Cerebellum (tissue), 5 donors: Measurements from ENCODE around the genes SLC28A3 and ISCA1.

GRCh38 chr9:83979294-83980046 is 545 bp downstream of the HNRNPK start:
- PRO-cap, 3 experiments: peak in 3 of 3 experiments; most common plus-strand start chr9:83979743 (in 2); most common minus-strand start chr9:83979621 (in 3)
- RAMPAGE, long total RNA: no peak

GRCh38 chr9:84166901-84167378 is 173.6 kb downstream of the SLC28A3 start:
- PRO-cap, 3 experiments: no peak in any of the 3 experiments
- RAMPAGE, long total RNA: no peak

DNA sequence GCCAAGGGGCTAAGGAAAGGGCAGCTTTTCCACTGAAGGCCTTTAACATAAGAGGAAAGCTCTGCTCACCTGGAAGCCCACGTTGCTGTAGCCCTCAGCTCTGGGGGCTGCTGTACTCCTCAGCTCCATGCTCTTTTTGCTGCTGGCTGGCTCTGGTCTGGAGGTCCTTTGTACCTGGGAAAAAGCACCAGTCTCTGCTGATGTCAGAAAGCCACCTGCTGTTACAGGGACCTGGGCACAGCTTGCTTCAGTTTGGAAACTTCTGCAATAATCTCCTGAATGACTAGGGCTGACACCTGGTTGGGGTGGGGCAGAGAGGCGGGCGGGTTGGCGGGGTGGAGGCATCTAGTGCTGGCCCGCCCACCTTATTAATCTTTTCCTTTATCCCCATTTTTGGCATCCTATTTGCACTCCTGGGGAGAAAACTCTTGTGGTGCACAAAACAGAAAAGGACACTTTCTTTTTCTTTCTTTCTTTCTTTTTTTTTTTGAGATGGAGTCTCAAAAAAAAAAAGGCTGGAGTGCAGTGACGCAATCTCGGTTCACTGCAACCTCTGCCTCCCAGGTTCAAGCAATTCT is at the start of gene SLC28A3:
Gene SLC28A3 (minus strand): TSS at position 254 of the 578 bp plus-strand sequence.
- PRO-cap, 3 experiments: no peak in any of the 3 experiments
- RAMPAGE, long total RNA: no peak

- PRO-cap, 3 experiments: no peak in any of the 3 experiments
- RAMPAGE, long total RNA: no peak
Observed at GRCh38 chr9:84535870-84536309, 133.6 kb upstream of the NTRK2 start.

- PRO-cap, 3 experiments: no peak in any of the 3 experiments
- RAMPAGE, long total RNA: no peak
Observed at GRCh38 chr9:84851908-84852340, 182.4 kb downstream of the NTRK2 start.

DNA sequence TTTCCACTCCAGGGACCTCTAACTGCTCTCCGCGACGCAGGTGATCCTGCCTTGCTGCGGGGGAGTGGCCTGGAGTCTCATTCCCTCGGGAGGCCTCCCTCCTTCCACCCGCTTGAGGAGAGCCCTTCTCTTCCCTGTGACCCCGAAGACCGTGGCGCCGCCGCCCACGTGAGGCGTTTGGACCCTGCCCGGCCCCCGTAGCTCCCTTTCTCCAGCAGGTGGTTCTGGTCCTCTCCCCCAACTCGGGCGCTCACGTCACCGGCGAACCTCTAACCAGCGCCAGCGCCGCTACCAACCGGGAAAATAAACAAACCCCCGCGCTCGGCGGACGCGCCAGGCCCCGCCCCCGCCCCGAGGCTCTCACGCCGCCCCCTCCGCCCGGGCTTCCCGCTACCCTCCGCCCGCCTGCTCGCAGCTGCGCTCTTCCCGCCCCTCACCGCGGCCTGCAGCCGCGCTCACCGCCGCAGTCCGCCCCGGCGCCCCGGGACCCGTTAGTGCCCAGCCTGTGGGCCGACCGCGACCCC is 63.2 kb upstream of the AGTPBP1 start:
- PRO-cap, 3 experiments: peak in 2 of 3 experiments; most common plus-strand start position 272 of the sequence (in 1); most common minus-strand start position 166 of the sequence (in 2)
- RAMPAGE, long total RNA: no peak

DNA sequence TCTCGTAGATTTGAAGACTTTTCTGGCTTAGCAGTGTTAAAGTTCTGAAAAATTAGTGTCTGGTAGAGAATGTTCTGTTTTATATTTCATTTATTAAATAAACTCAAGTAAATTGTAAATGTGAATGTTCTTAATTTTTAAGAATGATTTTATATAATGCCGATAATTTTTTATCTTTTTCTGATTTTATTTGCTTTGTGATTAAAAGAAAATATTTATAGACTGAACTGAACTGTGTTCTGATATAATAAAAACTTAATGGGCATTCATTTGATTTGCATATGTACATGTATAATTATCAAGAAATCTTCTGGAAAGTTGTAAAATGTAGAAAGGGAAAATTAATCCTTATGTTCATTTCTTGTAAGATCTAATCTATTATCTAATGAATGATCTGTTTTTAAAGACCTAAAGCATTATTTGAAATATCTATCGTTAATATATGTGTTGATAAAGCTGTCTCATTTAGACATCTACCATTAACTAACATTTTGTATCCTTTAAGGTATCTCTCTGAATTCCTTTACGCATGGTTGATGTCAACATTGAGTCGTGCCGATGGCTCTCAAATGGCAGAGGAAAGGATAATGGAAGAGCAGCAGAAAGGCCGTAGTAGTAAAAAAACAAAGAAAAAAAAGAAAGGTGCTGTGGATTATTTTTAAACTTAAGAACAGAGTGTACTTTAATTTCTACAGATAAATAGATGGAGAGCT is 75.2 kb downstream of the NAA35 start:
- PRO-cap, 3 experiments: no peak in any of the 3 experiments
- RAMPAGE, long total RNA: no peak

DNA sequence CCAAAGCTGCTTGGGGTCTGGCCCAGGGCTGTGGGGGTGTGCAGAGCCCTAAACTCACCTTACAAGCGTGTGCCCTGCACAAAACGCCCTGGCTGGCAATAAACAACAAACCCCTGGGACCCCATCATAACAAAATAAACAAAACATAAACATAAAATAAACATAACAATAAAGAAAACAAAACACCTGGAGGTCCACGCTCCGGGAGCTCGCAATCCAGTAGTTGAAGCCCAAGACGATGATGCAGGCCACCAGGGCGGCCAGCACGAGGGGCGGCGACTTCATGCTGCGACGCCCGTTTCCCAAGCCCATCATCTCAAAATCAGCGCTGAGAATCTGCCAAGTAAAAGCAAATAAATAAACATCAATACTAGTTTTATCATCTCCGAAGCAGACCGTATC is 20.4 kb downstream of the GOLM1 start:
- PRO-cap, 3 experiments: no peak in any of the 3 experiments
- RAMPAGE, long total RNA: no peak

DNA sequence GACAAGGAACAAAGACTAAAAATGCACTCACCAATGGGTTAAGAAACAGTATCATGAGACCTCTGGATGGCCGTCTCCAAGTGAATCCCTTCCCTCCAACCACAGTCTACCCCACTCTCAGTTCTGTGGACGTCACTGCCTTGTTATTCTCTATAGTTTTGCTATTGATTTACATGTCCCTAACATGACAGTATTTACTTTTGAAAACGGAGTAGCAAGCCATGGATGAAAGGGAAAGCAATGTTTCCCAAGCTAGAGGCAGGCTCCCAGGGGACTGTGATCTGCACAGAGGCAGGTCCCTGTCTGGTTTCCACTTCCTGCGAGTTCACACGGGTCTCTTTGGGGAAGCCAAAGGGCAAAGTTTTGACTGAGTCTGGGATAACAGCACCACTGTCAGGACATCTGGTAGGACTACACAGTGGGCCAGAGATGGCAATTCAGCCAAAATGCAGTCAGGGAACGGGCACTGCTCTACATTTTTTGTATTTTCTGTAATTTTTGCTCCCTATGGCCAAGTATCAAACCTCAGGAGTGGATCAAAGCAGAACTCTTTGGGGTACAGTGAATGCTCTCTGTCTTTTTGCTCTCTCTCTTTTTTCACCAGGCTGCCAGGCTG is 12.7 kb downstream of the C9orf153 start:
- PRO-cap, 3 experiments: no peak in any of the 3 experiments
- RAMPAGE, long total RNA: no peak

- PRO-cap, 3 experiments: peak in 3 of 3 experiments; most common plus-strand start chr9:86282666 (in 3); most common minus-strand start chr9:86282538 (in 3)
- RAMPAGE, long total RNA: start-site peak on the minus strand at chr9:86282486-86282553, 455 and 49 reads in 2 replicates
Observed at GRCh38 chr9:86282464-86283574, at the start of gene ISCA1. Gene ISCA1, minus strand, starts transcription at chr9:86282538.

- PRO-cap, 3 experiments: no peak in any of the 3 experiments
- RAMPAGE, long total RNA: no peak
Observed at GRCh38 chr9:86368949-86369680, 14.9 kb upstream of the TUT7 start.

- PRO-cap, 3 experiments: no peak in any of the 3 experiments
- RAMPAGE, long total RNA: no peak
Observed at GRCh38 chr9:86405804-86406235, 51.6 kb upstream of the TUT7 start.

DNA sequence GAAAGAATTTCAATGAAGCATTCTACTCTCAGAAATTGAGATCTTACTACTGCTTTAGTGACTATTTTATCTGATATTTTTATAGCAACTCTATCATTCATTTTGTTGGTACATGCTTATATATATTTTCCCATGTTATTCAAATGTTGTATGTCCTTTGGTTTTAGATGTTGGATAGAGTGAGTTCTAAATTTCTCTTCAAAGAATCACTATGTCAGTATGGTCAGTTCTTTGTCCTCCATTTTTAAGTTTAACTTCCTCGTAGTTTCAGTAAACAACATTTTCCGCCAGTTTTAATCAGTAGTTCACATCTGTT is 82.1 kb upstream of the TUT7 start:
- PRO-cap, 3 experiments: no peak in any of the 3 experiments
- RAMPAGE, long total RNA: no peak

DNA sequence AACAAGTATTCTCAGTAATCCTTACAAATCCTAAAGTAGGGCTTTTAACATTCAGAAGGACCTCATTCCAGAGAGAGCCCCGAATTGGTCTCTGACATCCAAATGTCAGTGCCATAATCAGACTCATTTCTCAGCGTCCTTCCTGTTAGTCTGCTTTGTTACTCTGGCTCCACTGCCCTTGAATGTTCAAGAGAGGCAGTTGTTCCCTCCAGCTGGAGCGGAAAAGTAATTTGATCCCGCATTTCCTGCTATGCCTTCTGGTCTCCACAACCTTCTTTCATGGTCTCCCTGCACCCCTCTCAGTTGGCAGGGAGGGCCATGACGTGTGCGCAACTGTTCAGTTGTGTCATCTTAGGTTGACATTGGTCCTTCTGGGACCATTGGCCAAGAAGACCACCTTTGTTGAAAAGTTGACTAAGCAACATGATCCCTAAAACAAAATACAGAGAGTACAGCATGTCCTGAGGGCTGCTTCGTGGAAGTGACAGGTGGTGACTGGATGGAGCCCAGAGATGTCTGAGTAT is 192.4 kb upstream of the TUT7 start:
- PRO-cap, 3 experiments: no peak in any of the 3 experiments
- RAMPAGE, long total RNA: no peak

GRCh38 chr9:87464055-87464349 is 33.7 kb upstream of the DAPK1 start:
- PRO-cap, 3 experiments: no peak in any of the 3 experiments
- RAMPAGE, long total RNA: no peak

DNA sequence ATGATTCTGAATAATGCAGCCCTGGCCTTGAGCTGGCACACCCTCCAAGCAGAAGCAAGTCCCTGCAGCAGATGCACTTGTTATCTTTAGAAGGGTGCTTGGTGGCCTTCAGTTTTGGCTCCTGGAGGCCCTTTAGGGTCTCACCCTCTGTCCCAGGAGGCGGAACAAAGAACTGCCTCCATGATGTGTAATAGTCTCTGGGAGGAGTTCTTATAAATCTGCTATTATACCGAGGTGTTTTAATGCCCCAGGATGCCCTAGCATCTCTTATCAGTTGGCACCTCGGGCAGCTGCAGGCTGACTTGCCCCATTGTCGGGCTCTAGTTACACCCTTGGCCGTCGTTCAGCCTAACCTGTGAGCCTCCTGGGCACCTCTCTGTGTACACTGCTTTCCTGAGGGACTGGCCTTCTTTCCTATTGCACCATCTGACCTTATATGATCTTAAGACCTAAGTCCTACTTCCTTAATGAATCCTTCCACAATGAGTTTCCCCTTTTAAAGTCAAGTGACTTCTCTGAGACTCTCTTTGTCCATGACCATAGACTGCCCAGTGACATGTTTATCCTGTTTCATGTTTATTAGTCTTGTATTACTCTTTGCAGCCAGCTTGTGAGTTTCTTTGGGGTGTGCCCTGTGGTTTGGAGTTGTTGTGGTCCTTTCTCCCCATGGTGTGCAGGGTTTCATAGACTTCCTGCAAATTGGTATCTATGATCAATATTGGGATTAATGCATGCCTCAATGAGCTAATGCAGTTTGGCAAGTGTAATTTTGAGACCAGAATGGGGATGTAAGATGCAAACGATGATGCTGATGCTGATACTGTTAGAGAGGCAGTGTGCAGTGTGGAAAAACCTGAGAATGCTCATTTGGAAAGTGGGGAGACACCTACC is 4.8 kb downstream of the DAPK1 start:
- PRO-cap, 3 experiments: no peak in any of the 3 experiments
- RAMPAGE, long total RNA: no peak

GRCh38 chr9:87643079-87643681 is 82.7 kb upstream of the CTSL start:
- PRO-cap, 3 experiments: no peak in any of the 3 experiments
- RAMPAGE, long total RNA: no peak

- PRO-cap, 3 experiments: no peak in any of the 3 experiments
- RAMPAGE, long total RNA: no peak
Observed at GRCh38 chr9:87933728-87934138, 22.3 kb upstream of the ENSG00000283205 start.

DNA sequence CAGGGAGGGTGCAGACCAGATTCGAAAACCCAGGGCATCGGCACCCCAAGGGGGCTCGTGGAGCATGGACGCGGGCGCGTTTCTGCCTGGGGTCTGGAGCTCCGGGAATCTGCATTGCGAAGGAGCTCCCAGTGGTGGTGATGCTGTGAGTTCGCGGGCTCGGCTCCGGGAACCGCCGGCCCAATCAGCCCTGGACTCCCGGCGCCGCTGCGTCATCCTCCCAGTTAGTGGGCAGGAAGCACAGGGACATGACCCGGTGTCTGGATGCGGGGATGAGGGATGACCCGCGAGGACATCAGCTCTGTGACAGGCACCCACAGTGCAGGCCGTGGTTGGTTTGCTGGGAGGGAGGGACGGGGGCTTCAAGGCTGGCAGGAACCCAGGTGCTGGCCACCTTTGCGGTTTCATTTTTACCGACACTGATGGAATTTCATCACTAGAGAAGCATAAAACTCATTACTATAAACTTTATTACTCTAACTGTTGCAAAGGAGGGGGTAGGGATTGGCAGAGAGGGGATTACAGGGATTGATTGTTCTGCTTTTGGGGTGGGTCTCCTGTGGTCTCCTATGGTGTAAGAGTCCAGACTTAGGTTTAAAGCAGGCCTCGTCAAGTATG is 1.1 kb downstream of the NXNL2 start:
- PRO-cap, 3 experiments: no peak in any of the 3 experiments
- RAMPAGE, long total RNA: no peak

DNA sequence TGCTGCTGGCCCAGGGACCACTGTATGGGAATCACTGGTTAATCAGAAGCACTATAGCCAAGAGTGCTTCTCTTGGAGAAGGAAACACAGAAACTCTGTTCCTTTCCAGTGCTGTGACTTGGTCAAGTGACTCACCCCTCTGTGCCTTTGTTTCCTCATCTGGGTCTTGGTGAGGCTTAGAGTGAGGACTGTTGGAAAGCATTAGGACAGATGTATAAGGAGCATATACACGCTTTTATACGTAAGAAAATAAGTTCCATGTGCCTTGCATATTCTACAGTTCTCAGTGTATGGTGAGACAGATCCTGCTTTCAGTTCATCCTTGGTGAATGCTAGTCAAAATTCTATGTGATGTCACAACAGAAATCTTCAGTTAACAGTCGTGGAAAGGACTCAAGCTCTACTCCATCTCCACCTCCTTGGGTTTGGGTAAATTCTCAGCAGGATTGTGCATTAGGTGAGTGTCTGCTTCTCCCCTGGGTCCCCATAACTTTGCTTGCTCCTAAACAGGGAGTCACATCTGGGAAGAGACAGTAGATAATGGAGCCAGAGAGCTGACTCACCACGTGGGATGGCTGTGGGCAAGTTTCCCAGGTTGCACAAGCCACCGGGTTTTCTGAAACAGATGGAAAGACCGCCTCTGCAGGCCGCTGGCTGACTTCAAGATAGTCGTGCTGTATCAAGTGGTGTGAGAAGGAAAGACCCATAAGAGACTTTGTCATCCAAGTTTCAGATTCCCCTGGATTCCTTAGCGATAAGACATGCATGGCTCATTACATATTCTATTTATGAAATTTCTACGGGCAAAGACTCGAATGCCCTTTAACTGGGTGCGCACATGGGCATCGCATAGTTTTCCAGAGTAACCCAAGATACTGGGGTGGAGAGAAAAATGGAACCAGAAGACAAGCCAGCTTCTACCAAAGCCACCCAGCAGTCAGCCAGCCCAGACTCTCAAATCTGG is 117.1 kb downstream of the NXNL2 start:
- PRO-cap, 3 experiments: no peak in any of the 3 experiments
- RAMPAGE, long total RNA: no peak